Measurements from ENCODE around the gene CLYBL.

DNA sequence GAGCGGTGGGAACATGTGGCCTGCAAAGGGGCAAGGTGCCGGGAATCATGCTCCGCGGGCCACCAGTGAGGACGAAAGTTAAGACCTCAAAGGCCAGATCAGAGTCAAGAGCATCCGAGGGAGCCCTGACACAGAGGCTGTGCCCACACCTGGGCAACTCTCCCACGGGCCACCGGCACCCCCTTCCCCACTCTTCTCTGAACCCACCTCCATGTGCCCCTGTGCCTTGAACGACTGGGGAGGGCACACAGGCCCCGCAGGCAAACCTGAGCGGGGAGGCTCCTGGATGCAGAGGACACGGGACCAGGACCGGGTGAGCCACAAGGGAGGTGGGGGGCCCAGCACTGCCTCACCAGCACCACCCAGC, 49.5 kb downstream of the STK24 start:
- RRBS, 2 experiments: no CpG with 5 or more reads among the region's 13 CpGs

GRCh38 chr13:98538621-98539321, 38.1 kb downstream of the STK24 start:
- RRBS, 2 experiments: no CpG with 5 or more reads among the region's 10 CpGs

DNA sequence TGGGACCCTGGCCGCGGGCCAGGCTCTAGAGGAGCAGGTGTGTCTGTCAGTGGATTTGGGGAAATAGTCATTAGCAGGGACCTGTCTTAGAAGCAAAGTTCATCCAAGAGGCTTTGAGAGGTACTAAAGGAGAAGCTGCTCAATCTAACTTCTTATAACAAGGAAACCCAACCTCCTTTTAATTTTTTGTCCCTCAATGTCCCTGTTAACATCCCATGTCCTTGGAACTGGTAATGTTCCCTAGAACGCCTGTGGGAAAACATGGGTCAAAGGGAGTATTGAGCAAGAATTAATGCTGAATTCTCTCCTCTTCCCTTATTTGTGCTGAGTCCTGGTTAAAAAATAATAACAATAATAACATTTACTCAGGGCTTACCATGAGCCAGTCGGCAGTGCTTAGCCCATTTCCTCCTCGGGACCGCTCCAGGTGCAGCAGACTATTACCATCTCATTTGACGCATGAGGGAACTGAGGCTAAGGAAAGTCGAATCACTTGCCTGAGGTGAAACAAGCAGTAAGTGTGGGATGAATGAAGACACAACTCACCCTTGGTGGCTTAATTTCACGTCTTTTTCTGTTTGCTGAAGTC, 33.5 kb upstream of the SLC15A1 start:
- RRBS, 2 experiments: no CpG with 5 or more reads among the region's 9 CpGs

GRCh38 chr13:98809202-98809515, 56.7 kb upstream of the SLC15A1 start:
- RRBS, 2 experiments: 94 to 95% methylated on average over 5 of the region's 7 CpGs

DNA sequence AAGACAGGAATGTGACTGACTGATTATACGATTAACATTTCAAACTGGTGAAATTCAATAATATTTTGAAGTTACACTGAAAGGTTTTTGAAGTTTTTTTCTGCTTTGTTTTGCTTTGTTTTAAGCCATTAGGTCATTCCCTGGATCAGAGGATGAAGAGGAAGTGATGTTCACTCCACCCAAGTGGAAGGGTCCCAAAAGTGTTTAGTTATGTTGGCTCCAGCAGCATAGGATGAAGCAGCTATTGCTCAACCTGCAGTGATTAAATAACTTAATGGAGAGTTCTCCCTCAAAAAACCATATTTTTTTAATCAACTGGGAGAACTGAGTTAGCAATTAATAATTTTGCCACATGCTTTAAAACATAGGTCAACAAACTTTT, 49.6 kb downstream of the DOCK9 start:
- RRBS, 2 experiments: no CpG with 5 or more reads among the region's 1 CpG

DNA sequence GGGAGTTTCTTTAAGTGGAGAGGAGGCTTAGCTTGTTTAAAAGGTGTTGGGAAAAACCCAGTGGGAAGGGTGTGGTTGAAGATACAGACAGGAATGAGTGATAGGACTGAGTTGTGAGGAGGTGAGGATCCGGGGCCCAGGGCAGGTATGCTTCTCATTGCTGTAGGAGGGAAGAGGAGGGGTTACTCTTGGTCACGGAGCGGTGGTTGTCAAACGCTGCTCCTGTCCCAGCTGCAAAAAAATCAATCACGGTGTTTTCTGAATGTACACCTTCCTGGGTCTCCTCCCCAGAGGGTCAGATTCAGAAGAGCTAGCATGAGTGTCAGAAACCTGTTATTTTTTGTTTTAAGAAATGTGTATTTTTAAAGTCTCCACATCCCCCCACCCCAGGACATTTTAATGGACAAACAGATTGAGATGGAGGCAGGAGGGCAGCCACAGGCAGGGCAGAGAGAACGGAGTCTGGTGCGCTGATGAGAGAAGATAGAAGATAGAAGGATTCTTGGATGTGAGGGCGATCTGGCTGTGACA, 4.6 kb downstream of the UBAC2 start:
- RRBS, 2 experiments: no CpG with 5 or more reads among the region's 8 CpGs

DNA sequence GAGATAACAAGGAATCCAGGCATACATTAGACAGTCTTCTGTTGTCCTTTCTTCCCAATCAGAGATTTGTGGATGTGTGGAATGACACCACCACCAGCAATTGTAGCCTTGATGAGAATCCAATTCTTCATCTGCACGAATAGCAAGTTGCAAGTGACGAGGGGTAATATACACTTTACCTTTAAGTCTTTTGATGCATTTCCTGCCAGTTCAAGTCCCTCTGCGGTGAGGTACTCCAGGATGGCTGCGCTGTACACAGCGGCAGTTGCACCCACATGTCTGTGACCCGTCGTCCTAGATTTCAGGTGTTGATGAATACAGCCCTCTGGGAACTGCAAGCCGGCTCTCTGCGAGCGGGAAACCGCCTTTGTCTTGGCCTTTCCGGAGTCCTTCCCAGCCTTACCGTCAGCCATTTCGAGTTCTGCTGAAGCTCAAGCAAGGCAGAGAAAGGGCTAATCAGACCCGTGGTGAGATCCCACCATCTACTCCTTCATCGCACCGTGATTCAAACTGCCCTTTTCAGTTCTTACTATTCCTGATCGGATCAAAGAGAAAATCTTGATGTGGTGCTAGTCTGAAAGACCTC, 14.8 kb downstream of the UBAC2 start:
- RRBS, 2 experiments: no CpG with 5 or more reads among the region's 18 CpGs

DNA sequence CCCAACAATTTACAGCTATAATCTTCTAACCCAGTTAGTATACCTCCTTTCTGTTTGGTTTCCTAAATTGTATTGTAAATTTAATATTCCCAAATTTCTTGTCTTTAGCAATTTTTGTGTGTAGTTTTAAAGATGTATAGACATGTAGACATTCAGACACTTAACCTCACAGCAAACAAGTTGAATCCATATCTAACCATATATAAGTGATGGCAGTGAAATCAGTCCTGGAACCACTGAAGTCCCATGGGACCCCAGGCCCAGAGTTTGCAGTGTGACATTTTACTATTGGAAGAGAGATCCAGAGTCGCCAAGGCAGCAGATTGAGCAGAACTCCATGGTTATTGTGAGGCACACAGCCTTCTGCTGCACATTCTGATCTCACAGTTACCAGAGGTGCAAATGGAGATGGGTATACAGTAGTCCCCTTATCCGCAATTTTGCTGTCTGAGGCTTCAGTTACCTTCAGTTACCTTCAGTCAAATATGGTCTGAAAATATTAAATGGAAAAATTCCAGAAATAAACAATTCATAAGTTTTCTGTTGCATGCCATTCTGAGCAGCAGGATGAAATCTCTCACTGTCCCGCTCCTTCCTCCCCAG, 3.4 kb upstream of the GPR18 start:
- RRBS, 2 experiments: no CpG with 5 or more reads among the region's 3 CpGs

DNA sequence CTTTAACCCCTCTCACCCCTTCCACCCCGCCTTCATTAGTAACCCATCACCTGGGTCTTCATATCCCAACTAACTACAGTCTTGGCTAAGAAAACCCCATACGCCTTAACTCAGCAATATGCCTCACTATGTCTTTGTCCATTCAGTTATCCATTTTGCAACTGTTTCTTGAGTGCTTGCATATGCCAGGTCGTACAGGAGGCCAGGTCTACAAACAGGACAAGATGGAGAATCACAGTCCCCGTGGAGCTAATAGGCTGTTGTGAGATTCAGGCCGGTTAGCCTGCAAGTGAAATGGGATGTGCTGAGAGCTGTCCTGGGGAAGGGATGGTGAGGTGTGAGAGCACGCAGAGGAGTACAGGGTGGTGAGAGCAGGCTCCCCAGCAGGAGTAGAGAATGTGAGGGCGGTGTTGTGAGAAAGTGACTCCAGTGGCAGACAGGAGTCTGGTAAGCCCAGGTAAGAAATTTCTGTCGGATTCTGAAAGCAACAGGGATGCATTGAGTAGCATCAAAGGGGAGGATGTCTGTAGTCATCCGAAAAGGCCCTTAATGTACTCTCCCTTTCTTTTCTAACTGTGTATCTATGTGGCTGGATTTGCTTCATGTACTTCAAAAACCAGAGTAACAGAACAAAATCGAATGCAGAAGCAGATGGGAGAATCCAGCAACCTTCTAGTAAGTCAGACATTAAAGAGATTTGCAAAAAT, 50.7 kb upstream of the GPR183 start:
- RRBS, 2 experiments: no CpG with 5 or more reads among the region's 10 CpGs

GRCh38 chr13:99372027-99372607, 64.9 kb upstream of the GPR183 start:
- RRBS, 2 experiments: no CpG with 5 or more reads among the region's 8 CpGs

- RRBS, 2 experiments: no CpG with 5 or more reads among the region's 13 CpGs
Measured at GRCh38 chr13:99380604-99381303, 73.6 kb upstream of the GPR183 start.

DNA sequence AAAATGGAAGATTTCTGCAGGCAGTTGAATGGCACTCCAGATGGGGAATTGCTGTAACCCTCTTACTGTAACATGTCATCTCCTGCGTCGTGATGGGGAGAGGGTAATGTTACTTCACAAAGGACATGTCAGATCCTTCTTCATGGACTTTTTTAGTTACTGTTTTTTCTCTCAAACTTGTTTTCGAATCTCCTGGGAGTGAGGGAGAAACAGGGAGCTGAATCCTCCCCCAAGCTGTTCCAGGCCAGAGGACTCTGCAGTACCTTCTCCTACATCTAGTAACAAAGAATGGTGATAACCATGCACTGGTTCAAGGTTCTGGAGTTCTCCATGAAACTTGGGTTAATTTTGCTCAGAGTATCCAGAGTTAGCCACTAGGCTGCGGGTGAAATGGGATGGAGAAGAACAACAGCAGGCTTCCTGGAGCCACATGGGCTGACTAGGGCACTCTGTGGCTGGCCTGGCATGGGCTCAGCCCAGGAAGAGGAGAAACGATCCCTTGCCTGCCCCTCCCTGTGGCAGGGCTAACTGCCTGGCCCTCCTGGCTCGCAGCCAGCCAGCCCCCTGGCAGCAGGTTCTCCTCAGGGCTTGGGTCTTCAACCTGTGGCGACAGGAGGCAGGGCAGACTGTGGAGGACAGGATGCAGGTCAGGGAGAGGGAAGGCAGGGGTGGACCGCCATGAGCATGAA, 78.6 kb upstream of the GPR183 start:
- RRBS, 2 experiments: no CpG with 5 or more reads among the region's 8 CpGs

- RRBS, 2 experiments: no CpG with 5 or more reads among the region's 10 CpGs
Measured at GRCh38 chr13:99425462-99425956, 75.8 kb upstream of the TM9SF2 start.

GRCh38 chr13:99523982-99524354, 22.7 kb downstream of the TM9SF2 start:
- RRBS, 2 experiments: no CpG with 5 or more reads among the region's 4 CpGs

- RRBS, 2 experiments: 1 to 2% methylated on average over 20 of the region's 59 CpGs
Measured at GRCh38 chr13:99606626-99607353, at the start of gene CLYBL. CLYBL (plus strand) TSS chr13:99606690.

DNA sequence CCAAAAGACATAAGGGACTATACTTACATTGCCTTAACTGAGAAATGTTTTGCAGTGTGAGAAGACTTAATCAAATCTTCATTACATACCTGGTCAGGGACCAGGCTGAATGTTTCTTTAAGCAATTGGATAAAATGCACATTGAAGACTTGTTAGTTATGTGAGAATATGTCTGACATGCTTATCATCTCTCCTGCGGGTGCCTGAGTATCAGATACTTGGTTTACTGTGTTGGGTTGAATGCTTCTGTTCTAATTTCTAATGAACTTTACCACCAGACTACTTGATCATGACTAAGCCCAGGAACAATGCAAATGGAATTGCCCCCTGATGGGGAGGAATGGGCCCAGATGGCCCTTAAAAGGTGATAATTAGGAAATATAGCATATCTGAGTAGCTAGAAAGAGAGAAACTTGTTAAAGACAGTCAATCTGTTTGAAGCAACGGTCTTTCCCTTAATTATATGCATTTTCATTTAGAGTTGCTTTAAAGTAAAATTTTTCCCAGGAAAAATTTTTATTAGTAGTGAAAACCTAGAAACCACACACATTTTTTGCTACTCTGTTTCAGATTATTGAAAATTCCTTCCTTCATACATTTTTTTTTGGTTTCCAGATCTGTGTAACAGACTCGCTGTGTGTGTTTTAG, 81.3 kb downstream of the CLYBL start:
- RRBS, 2 experiments: no CpG with 5 or more reads among the region's 3 CpGs

- RRBS, 2 experiments: no CpG with 5 or more reads among the region's 10 CpGs
Measured at GRCh38 chr13:99858664-99859497, 112.7 kb downstream of the ZIC5 start.

DNA sequence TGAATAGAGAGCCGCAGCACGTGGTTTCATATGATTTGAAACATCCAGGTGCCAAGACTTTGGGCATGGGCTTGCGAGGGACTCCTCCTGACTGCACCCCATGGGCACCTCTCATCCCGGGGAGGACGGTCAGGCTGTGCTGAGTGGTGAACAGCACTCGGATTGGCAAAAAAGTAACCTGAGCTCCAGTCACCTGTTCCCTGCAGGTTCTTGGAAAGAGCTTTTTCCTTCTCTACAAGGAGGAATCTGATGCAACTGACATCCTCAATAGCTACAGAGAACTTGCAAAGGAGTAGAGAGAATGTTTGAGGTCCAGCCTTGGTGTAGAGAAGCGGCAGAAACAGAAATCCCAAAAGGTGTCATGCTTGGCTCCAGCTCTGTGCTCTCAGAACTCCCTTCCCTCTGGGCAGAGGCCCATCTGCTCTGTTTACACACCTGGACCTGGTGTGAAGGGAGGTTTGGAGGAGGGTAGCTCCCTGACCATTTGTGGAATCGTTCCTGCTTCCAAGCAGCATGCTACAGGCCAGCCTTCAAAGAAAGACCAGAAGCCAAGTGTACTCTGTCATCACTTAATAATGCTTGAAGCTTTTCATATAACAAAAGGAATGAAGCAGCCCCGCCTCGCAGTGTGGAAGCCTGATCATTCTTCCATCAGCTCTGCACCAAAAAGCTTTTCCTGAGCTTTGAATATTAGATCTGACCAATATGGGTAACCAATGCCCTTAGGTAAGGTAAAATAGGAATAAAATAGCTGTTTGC, 63.5 kb downstream of the ZIC5 start:
- RRBS, 2 experiments: no CpG with 5 or more reads among the region's 10 CpGs

- RRBS, 2 experiments: no CpG with 5 or more reads among the region's 3 CpGs
Measured at GRCh38 chr13:99909849-99910344, 61.7 kb downstream of the ZIC5 start.

Measured in bronchial epithelial cell (primary cell).